ENCODE results near the genes FSCN3, IMPDH1 and HILPDA.

GRCh38 chr7:125563435-125563825, 633.8 kb upstream of the POT1 start:
- PRO-cap, 4 experiments: no peak in any of the 4 experiments
- RAMPAGE, long total RNA, 2 experiments: no peak in any of the 2 experiments
- RRBS: no CpG with 5 or more reads among the region's 7 CpGs

GRCh38 chr7:127584176-127585182, 917 bp downstream of the GCC1 start:
- PRO-cap, 4 experiments: no peak in any of the 4 experiments
- RAMPAGE, long total RNA, 2 experiments: no peak in any of the 2 experiments
- RRBS: 12% methylated on average over 3 of the region's 31 CpGs

DNA sequence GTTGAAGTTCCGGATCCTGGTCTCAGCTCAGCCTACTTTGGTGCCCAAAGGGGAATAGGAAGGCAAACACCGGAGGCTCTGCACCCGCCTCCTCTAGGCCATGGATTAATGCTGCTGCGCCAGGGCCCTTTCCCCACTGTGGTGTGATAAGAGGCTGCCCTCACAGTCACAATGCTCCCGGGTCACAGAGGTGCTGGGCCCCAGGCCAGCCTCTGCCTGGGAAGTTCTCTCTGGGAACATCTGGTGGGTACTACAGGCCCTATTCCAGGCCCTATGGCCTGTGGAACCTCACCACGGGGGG, at the start of gene FSCN3:
Gene FSCN3 (plus strand): TSS at position 227 of the 301 bp plus-strand sequence.
- PRO-cap, 4 experiments: no peak in any of the 4 experiments
- RAMPAGE, long total RNA, 2 experiments: no peak in any of the 2 experiments
- RRBS: 60% methylated on average over 4 of the region's 6 CpGs

GRCh38 chr7:127654971-127655383, 3.0 kb downstream of the SND1 start:
- PRO-cap, 4 experiments: no peak in any of the 4 experiments
- RAMPAGE, long total RNA, 2 experiments: no peak in any of the 2 experiments
- RRBS: no CpG with 5 or more reads among the region's 4 CpGs

DNA sequence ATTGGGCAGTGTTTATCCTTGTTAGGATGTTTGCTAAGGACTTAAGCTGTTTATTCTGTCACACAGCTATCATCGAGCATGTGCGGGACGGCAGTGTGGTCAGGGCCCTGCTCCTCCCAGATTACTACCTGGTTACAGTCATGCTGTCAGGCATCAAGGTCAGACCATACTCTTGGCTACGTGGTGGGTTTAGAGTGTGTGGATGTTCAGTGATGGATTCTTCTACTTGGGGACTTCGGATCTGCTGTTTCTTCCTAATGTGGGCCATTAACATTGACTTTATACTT, 50.3 kb downstream of the SND1 start:
- PRO-cap, 4 experiments: no peak in any of the 4 experiments
- RAMPAGE, long total RNA, 2 experiments: start-site peak on the plus strand in 1 of 2 experiments, centred at position 132 of the sequence, 23 reads per replicate
- RRBS: no CpG with 5 or more reads among the region's 5 CpGs

DNA sequence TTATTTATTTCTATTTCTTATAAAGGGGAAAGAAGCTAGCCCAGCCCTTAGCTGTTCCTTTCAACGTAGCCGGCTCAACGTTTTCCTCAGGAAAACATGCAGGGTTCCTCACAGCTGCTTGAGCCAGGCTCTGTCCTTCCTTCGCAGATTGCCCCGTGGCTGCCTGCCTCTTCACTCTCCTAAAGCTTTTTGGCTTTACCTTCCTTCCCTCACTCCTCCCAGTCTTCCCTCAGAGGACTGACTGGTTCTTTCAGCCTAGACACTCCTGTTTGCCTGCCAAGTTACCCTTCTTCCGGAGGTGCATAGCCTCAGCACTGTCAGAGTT, 79.3 kb downstream of the SND1 start:
- PRO-cap, 4 experiments: no peak in any of the 4 experiments
- RAMPAGE, long total RNA, 2 experiments: no peak in any of the 2 experiments
- RRBS: no CpG with 5 or more reads among the region's 6 CpGs

- PRO-cap, 4 experiments: no peak in any of the 4 experiments
- RAMPAGE, long total RNA, 2 experiments: no peak in any of the 2 experiments
- RRBS: no CpG with 5 or more reads among the region's 2 CpGs
Observed at GRCh38 chr7:127932192-127932791, 98.9 kb downstream of the LRRC4 start.

DNA sequence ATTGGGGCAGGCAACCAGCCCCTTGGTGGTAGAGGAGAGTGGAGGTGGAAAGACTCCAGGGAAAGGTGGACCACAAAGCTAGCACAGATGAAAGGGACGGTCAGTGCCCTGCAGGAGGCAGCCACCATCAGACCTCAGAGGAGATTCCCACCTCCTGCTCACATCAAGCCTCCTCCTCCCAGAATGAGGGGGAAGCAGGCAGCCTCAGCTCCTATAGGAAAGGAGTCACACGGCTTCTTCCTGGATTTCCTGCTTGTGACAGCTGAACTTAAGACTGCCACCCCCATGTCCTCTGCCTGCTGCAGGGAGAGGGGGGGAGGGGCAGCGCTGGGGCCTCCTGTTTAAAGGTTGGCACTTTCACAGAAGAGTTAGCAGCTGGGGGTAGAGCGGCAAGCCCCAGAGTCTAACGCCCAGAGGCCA, 44.4 kb upstream of the LRRC4 start:
- PRO-cap, 4 experiments: no peak in any of the 4 experiments
- RAMPAGE, long total RNA, 2 experiments: no peak in any of the 2 experiments
- RRBS: no CpG with 5 or more reads among the region's 5 CpGs

DNA sequence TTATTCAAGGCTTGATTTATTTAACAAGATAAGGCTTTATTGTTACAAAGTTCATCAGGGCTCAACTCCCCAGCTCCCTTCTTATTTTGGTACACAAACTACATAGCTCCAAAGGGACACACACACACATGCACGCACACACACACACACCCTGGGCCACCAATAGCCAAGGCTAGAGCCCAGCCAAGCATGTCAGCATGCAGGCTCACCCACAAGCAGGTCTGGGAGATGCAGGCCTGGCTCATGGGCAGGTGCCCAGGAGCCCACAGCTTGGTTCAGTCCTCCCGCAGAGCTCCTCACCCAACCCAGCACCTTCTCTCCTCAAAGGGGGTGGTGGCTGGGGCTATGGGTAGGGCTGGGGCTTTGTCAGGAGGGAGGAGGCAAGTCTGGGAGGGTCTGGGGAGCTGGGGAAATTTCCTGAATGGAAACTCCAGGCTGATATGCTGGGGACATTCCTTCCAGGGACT, 23.5 kb downstream of the LEP start:
- PRO-cap, 4 experiments: no peak in any of the 4 experiments
- RAMPAGE, long total RNA, 2 experiments: no peak in any of the 2 experiments
- RRBS: no CpG with 5 or more reads among the region's 2 CpGs

- PRO-cap, 4 experiments: peak in 4 of 4 experiments; most common plus-strand start chr7:128409780 (in 3); most common minus-strand start chr7:128409963 (in 4)
- RAMPAGE, long total RNA, 2 experiments: start-site peak on the minus strand in 1 of 2 experiments, at chr7:128409622-128409995 at its widest, 31 reads per replicate
- RRBS: 1% methylated on average over 39 of the region's 79 CpGs
Observed at GRCh38 chr7:128409354-128410177, at the start of gene IMPDH1. Gene IMPDH1 (minus strand): TSS chr7:128409982.

GRCh38 chr7:128431180-128431600, 21.4 kb upstream of the IMPDH1 start:
- PRO-cap, 4 experiments: no peak in any of the 4 experiments
- RAMPAGE, long total RNA, 2 experiments: no peak in any of the 2 experiments
- RRBS: no CpG with 5 or more reads among the region's 9 CpGs

- PRO-cap, 4 experiments: no peak in any of the 4 experiments
- RAMPAGE, long total RNA, 2 experiments: no peak in any of the 2 experiments
- RRBS: no CpG with 5 or more reads among the region's 6 CpGs
Observed at GRCh38 chr7:128450187-128450971, 5.3 kb upstream of the HILPDA start.

- PRO-cap, 4 experiments: peak in 4 of 4 experiments; most common plus-strand start chr7:128455878 (in 2); most common minus-strand start chr7:128455665 (in 4)
- RAMPAGE, long total RNA, 2 experiments: start-site peak on the plus strand in 1 of 2 experiments, at chr7:128455812-128455909 at its widest, 108 reads per replicate
- RRBS: 2% methylated on average over 31 of the region's 73 CpGs
Observed at GRCh38 chr7:128455381-128456594, at the start of gene HILPDA. Gene HILPDA (plus strand): TSS chr7:128455878.

DNA sequence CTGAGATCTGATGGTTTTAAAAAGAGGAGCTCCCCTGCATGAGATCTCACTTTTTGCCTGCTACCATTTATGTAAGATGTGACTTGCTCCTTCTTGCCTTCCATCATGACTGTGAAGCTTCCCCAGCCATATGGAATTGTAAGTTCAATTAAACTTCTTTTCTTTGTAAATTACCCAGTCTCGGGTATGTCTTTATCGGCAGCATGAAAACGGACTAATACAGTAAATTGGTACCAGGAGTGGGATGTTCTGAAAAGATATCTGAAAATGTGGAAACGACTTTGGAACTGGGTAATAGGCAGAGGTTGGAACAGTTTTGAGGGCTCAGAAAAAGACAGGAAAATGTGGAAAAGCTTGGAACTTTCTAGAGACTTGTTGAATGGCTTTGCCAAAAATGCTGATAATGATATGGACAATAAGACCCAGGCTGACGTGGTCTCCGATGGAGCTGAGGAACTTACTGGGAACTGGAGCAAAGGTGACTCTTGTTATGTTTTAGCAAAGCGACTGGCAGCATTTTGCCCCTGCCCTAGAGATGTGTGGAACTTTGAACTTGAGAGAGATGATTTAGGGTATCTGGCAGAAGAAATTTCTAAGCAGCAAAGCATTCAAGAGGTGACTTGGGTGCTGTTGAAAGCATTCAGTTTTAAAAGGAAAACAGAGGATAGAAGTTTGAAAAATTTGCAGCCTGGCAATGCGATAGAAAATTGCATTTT, 10.5 kb upstream of the GARIN1A start:
- PRO-cap, 4 experiments: no peak in any of the 4 experiments
- RAMPAGE, long total RNA, 2 experiments: start-site peak on the plus strand in 1 of 2 experiments, centred at position 490 of the sequence, 14 reads per replicate
- RRBS: no CpG with 5 or more reads among the region's 8 CpGs

DNA sequence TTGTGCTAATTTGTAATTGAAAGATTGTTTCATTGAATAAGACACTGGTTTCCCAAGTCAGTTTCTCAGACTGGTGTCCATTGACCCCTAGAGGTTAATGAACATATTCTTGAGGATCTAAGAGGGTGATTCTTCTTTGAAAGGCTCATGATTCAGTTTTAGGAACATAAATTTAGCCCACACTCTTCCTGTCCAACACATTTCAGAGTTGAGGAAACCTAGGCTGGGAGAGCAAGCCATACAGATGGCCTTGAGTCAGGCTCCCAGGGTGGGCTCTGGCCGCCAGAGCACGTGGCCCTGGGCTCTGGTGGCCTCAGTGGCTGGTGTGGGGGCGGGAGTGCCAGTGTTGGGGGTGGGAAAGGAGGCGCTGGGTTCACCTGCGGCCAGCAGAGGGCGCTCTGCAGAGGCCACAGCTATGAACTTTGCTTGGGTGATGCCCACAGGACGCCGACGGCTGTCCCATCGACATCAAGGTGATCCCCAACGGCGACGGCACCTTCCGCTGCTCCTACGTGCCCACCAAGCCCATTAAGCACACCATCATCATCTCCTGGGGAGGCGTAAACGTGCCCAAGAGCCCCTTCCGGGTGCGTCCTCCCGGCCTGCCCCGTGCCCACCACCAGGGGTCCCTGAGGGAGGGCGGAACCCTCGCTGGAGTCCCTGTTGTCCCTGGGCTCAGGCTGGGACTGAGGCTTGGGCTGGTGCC, 11.7 kb downstream of the FLNC start:
- PRO-cap, 4 experiments: no peak in any of the 4 experiments
- RAMPAGE, long total RNA, 2 experiments: no peak in any of the 2 experiments
- RRBS: no CpG with 5 or more reads among the region's 23 CpGs

GRCh38 chr7:128851053-128851998, 11.3 kb upstream of the ATP6V1F start:
- PRO-cap, 4 experiments: no peak in any of the 4 experiments
- RAMPAGE, long total RNA, 2 experiments: no peak in any of the 2 experiments
- RRBS: no CpG with 5 or more reads among the region's 22 CpGs

GRCh38 chr7:128857834-128858265, 4.8 kb upstream of the ATP6V1F start:
- PRO-cap, 4 experiments: no peak in any of the 4 experiments
- RAMPAGE, long total RNA, 2 experiments: no peak in any of the 2 experiments
- RRBS: no CpG with 5 or more reads among the region's 13 CpGs

DNA sequence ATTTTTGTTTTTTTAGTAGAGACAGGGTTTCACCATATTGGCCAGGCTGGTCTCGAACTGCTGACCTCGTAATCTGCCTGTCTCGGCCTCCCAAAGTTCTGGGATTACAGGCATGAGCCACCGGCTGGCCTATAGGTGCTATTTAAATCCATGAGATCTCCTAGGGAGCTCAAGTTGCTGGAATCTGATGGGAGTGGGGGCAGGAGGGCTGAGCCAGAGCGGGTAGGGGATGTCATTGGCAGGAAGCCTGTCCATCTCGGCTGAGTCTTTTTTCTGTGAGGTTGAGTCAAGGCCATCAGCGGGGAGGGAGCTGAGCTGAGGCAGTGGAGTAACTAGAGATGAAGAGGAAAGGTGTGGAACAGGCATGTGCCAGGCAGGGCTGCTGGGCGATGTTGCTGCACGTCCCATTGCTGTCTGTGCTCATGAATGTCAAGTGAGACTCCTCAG, 1.6 kb downstream of the ATP6V1FNB start:
- PRO-cap, 4 experiments: no peak in any of the 4 experiments
- RAMPAGE, long total RNA, 2 experiments: no peak in any of the 2 experiments
- RRBS: no CpG with 5 or more reads among the region's 9 CpGs

GRCh38 chr7:128874495-128875111, 8.5 kb downstream of the ATP6V1FNB start:
- PRO-cap, 4 experiments: no peak in any of the 4 experiments
- RAMPAGE, long total RNA, 2 experiments: no peak in any of the 2 experiments
- RRBS: no CpG with 5 or more reads among the region's 14 CpGs

DNA sequence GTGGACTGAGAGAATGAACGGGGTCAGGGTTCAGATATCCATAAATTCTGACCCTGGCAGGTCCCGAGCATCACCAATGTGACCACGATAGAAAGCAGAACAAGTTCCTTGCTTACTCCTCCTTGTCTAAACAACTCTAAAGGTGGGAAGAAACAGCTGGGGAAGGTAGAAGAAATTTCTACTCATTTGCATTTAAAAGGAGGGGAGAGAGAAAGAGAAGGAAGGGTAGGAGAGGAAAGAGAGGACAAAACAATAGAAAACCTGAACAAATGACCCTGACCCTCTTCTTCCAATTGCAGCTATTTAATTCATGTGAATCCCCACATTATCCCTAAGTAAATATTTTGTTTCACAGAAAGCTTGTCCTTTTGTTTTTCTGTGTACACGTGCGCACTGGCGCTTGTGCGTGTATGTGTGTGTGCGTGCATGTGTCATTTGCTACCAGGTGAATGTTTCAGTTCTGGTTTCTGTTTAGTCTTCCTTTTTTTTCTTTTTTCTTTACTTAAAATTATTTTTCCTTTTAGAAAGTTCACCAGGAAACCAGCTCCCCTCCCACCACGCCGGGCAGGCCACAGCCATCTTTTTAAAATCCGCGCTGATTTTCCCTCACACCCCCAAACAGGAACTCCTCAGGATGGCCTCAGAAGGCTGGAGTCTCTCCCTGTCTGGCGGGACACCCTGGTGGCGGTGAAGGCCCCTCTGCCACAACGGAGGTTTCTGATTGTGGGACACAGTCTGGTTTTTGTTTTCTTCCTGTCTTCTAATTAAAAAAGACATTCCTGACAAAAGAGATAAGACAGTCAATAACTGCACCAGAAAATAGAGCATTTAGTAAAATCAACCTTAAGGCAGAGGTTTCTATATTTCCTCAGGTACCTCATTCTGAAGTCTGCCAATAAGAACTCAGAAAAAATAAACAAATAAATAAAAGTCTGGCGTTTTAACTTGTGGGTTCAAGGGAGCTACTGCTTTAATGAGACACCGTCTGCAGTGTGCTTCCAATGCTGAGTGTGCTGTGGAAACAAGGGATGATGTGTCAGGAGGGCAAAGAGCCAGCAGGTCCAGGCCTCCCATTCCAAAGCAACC, 17.2 kb downstream of the IRF5 start:
- PRO-cap, 4 experiments: no peak in any of the 4 experiments
- RAMPAGE, long total RNA, 2 experiments: no peak in any of the 2 experiments
- RRBS: no CpG with 5 or more reads among the region's 17 CpGs

All from uterus (tissue), 7 donors.